ENCODE results near the gene KDM1B.

GRCh38 chr6:17603993-17604269 lies 3.8 kb downstream of the FAM8A1 start:
- PRO-cap, 2 experiments = no peak in any of the 2 experiments

DNA sequence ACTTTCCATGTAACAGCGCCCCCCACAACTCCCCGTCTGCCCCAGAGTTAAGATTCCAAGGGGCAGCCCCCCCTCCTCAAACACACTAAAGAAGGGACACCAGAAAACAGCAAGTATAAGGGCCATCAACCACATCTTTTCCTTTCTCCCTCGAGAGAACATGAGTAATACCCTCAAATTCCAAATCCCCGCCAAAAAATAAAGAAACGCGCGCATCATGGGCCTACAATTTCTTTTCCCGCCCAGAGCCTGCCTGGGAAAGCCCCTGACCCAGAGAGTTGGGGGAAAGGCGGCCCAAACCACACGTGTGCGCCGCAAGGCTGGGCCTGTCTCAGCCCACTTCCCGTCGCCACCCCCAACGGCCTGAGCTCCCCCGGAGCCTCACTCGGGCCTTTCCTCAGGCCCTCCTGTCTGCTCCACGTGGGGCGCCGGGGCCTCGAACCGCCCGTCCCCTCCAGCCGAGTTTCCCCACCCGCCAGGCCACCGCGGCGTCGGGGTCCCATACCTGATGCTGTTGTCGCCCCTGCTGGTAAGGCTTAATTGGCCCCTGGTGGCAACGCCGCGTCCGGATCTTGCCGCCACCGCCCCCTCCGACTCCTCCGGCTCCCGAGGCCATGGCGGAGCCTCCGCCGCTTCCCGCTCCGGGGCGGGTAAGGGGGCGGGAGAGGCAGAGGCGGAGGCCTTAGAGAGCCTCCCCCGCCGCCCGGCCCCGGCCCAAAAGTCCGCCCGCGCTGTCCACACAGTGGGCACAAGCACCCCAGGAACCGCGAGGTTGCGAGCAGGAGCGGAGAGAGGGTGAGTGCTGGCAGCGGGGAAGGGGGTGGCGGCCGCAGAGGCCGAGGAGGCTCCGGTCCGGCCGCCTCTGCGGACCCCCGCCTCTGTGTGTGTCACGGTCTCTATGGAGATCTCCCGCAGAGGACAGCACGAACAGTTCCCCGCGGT lies 682 bp downstream of the NUP153 start:
- PRO-cap, 2 experiments = peak in 2 of 2 experiments; most common plus-strand start position 384 of the sequence (in 2)

DNA sequence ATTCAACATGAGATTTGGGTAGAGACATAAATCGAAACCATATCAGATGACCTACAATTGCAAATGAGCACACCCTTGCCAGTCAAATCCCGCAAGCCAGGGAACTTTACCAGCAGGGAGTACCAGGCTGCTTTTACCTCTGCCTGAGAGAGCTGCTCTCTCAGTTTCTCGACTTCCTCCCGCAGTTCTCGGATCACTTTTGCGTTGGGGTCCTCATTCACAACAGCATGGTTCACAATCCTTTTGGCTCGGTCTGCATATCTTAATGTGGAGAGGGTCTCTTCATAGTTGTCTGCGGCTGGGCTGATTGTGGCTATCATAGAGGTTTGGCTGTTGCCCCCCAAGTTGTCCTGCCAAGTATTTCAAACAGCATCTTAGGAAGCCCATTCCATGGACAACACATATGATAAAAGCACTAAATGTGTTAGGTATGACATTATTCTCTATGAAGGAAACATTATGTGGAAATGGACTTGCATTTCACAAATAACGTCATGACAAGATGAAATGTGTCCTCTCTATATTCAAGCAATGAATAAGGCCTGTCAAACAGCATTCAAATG lies 130.1 kb upstream of the NUP153 start:
- PRO-cap, 2 experiments = no peak in any of the 2 experiments

DNA sequence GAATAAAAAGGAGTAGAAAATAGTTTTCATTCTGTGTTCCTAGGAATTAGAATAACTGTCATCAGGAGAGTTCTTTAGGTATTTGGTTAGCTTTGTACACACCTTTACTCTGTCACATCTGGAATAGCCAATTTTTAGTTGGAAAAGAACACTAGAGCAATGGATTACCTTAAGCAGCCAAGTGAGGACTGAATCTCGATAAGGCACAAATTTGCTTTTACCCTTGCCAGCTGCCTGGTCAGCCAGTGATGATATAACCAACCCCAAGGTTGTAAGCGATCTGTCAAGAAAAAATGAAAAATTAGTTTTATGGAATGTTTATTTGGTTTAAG lies 130.5 kb upstream of the NUP153 start:
- PRO-cap, 2 experiments = no peak in any of the 2 experiments

DNA sequence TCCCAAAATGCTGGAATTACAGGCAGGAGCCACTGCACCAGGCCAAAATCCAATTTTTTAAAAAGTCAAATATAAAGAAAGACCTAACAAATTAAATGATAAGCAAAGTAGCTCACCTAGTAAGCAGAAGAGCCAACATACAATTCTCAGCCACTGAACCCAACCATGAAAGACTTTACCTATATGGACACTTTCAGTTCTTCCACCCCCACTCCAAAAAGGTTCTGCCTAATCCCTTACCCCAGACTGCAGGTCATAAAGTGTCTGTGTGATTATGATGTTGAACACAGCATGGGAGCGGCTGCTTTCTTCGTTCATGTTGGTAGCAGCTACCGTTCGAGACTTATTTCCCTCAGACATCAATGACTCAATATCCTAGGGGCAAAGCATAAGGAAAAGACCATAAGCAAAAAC lies 137.3 kb downstream of the KIF13A start:
- PRO-cap, 2 experiments = no peak in any of the 2 experiments

DNA sequence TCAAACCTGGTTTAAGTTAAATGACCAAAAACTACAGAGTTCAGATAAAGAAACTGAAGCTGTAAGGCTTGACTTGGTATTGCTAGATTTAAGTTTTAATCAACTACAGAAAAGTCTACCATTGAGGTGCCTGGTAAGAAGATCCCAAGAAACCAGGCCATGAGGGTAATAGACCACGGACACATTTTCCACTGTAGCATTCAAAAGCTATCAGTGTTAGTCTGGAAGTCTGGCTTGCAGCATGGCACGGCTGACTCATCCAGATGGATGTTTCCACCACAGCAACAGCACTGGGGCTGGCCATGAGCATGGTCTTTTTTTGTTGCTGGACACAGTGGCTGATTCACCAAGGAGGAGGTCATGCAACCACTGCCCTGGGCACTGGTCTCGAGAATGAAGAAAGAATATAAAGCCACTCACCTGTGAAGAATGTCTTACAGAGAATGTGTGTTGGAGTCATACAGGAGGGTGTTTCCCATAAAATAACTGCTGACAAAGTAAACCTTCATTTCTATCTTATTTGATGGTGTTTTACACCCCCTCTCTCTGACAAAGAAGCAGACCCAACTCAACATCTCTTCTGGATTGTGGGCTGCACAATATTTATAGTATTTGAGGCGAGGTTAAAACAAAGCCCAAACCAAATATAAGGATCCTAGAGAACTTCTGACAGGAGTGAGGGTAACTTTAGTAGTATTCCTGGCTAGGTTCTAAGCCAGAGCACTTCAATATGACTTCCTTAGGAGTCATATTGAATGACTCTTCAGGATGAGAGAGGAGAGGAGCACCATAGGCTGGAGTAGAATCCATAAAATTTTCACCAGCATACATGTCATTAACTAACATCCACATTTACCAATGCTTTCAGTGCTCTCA lies 121.6 kb downstream of the KIF13A start:
- PRO-cap, 2 experiments = no peak in any of the 2 experiments

DNA sequence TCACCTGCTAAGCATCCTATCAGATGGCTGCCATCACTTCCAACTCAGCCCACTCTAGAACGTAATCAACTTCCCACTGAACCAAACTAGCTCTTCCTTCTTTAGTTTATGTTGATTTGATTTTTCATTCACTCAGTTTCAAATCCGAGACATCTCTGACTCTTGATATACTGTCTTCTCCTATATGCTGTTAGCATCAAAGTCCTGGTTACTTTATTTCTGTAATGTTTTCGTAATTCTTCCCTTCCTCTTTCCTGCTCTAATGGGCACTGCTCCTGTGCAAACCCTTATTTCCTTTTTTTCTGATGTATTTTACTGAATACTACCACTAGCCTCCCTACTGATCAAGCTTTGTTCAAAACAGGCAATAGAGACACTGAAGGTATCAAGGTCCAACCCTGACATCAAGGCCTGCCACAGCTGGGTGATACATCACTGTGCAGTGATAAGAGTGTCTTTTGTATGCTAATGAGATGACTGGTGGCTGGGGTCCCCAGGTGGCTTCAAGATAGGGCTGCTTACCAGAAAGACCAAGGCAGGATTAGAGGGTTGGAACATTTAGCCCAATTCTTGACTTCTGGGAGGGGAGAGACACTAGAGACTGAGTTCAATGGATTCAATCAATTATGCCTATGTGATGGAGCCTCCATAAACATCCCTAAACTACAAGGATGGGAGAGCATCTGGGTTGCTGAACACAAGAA lies 95.2 kb downstream of the KIF13A start:
- PRO-cap, 2 experiments = no peak in any of the 2 experiments

DNA sequence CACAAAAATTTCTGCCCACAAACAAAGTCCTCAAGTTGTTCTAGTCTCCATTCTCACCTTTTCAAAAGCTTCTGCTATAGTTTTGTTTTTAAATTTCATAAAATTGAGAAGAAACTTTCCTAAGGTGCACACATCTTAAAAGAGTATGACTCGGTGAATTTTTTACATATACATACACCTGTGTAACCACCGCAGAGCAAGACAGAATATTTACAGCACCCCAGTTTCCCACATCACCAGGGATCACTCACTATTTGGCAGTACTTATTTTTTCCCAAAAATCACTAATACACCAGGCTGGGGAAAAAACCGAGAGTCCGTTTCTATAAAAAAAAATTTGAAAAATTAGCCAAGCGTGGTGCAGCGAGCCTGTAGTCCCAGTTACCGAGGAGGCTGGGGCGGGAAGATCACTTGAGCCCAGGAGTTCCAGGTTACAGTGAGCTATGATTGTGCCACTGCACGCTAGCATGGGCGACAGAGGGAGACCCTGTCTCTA lies 550 bp downstream of the TPMT start:
- PRO-cap, 2 experiments = no peak in any of the 2 experiments

DNA sequence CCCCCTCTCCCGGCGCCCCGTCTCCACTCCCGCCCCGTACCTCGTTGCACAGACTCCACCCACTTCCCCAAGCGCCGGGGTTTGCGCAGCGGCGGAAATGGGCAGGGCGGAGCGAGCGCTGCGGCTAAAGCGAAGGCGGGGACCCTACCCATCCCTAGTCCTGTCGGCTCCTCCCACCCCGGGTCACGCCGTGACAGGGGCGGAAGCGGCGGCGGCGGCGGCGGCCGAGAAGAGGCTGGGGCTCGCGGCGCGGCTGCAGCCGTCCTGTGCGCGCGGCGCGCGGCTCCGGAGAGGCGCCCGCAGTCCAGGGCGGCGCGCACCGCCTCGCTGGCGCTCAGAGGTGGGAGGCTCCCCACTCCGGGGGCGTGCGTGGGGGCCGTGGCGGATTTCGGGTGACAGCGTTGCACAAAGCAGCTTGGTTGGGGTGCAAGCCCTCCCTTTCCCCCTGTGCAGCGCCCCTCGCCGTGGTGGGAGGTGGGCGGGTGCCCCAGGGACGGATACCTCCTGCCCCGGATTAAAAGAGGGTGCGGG lies at the start of gene KDM1B:
Gene KDM1B, plus strand, starts transcription at position 191 of the 531 bp plus-strand sequence.
- PRO-cap, 2 experiments = peak in 2 of 2 experiments; most common plus-strand start position 191 of the sequence (in 2)

DNA sequence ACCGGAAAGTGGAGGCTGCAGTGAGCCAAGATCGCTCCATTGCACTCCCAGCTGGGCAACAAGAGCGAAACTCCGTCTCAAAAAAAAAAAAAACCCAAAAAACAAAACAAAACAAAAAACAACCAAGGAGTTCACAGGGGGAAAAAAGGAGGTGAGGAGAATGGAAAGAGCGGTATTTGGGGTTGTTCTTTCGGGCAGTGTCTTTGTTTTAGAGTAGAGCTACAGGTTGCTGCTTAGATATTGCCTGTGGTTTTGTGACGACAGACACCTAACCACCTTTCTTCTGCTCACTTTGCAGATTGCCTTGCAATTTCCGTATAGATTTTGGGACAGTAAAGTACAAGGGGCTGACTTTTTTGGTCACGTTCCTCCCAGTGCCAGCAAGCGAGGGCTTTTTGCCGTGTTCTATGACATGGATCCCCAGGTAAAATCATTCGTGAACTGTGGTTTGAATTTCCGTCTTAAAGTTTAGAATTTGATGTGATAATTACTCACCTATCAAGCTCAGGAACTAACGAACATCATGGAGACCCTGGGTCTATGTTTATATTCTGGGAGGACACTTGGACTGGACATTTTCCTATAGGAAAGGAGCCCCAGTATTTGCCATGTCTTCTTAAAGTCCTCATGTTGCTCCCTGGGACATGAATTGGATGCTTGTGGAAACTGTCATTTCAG lies 50.8 kb downstream of the DEK start:
- PRO-cap, 2 experiments = no peak in any of the 2 experiments

- PRO-cap, 2 experiments = no peak in any of the 2 experiments
These were observed 15.1 kb downstream of the DEK start for GRCh38 chr6:18249350-18249549.

DNA sequence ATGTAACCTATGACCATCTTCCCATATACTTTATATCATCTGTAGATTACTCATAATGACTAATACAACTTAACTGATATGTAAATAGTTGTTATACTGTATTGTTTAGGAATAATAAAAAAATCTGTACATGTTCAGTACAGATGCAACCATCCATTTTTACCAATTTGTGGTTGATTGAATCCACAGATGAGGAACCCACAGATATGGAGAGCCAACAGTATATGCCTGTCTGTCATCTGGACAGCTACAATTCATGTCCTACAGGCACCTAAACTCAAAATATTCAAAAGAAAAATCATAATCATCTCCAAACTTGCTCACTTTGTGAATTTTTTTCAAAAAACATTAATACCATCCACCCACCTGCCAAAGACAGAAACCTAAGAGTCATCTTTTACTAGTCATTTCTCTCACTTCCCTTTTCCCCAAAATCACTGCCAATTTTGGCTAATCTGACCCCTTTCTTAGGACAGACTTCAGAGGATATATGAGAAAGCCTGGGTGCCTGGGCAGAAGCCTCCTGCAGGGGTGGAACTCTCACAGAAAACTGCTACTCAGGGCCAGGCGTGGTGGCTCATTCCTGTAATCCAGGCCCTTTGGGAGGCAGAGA lies 4.1 kb downstream of the DEK start:
- PRO-cap, 2 experiments = no peak in any of the 2 experiments

DNA sequence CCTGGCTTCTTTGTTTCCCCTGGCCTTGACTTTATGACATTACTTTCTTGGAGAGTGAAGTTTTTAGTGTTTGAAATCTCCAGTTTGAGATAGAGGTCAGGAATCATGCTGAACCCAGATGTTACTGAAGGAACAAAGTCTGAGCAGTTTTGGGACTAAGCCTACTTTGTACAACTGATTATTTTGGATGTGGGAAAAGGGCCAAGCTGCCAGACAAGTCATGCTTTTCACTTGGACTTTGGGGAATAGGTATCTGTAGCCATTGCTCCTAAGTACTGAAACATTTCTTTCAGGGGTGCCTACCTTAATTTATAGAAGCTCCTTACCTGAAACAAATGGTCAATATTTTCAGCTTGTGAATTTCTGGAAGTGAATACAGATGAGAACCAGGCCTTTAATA lies 2.4 kb downstream of the RNF144B start:
- PRO-cap, 2 experiments = no peak in any of the 2 experiments

DNA sequence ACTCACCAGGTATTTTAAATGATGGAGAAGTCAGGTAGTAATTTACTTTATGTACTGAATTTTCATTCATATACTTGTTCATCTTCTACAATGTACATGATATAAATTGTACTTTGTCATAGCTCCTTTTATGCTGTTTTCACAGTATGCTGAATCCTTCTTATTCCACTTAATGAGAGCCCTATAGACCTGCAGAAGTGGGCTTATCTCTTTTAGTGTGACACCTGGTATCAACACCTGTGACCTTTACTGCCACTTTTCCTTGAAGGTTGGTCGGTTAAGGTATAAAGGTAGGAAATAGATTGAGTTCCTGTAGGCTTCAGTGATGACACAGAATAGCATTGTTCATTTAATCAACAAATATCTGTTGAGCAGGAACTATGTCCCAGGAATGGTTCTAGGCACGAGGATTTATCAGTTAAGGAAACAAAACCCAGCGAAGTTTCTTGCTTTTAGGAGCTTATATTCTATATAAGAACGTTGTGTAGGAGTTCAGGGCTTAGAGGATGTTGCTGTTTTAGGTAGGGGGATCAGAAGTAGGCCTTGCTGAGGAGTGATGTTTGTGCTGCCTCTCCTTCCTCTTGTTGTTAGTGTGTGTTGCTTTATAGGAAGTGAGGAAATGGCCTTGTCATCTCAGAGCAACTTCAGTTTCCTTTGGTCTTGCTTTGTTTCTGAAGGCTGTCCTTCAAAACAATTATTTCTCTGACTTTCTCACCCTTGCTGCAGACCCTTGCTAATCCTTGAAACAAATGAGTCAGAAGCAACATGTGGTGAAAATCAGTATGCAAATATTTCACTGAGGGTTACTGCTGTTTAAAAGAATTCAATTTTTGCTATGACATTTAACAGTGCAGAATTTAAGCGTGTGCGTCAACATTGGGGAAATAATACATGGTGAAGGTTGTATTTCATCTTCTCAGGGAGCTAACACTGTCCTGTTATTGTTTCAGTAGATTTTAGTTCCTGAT lies 13.5 kb downstream of the RNF144B start:
- PRO-cap, 2 experiments = no peak in any of the 2 experiments

DNA sequence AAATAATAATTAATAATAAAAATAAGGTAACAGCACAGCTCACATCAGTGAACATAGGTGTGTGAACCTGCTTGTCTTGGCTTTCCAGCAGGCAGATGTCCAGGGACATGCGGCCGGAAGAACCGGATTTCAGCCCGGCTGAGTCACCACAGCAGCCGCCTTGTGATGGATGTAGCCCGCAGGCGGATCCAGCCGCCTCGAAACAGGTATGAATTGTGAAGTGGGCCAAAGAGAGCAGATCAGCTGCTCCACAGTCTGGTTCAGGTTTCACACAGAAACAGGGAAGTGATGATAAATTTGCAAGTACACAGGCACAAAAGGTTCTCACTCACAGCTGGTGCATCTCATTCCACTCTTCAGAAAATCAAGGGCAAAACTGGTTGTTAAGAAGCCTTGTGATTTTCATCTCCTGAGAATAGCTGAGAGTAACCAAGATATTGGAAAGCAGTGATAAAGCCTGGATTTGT lies 55.1 kb downstream of the ID4 start:
- PRO-cap, 2 experiments = no peak in any of the 2 experiments

- PRO-cap, 2 experiments = peak in 2 of 2 experiments; most common plus-strand start chr6:20211379 (in 2)
These were observed 1.3 kb downstream of the MBOAT1 start for GRCh38 chr6:20210850-20211554.

DNA sequence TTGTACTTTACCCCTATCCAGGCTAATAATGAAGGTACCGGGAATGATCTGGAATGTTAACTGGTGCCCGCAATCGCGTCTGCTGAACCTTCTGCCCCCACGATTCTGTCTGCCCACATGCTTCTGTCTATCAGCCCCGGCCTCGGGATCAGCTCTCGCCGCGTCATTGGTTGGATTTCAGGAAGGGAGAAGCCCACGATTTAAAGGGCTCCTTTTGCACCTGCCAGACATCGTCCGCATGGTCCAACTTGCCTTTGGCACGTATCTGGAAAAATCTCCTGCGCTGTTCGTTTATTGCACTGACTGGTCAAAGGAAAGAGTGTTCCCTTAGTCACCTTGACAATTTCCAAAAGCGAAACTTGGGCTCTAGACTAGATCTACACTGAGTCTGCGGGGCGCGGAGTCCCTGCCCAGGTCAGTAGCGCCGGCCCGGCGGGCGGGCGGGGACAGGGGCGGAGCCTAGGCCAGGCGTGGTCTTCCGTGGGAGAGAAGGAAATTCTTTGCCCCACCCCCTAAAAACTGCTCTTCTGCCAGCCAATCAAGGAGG lies 510 bp upstream of the E2F3 start:
- PRO-cap, 2 experiments = peak in 1 of 2 experiments; most common minus-strand start position 150 of the sequence (in 1)

DNA sequence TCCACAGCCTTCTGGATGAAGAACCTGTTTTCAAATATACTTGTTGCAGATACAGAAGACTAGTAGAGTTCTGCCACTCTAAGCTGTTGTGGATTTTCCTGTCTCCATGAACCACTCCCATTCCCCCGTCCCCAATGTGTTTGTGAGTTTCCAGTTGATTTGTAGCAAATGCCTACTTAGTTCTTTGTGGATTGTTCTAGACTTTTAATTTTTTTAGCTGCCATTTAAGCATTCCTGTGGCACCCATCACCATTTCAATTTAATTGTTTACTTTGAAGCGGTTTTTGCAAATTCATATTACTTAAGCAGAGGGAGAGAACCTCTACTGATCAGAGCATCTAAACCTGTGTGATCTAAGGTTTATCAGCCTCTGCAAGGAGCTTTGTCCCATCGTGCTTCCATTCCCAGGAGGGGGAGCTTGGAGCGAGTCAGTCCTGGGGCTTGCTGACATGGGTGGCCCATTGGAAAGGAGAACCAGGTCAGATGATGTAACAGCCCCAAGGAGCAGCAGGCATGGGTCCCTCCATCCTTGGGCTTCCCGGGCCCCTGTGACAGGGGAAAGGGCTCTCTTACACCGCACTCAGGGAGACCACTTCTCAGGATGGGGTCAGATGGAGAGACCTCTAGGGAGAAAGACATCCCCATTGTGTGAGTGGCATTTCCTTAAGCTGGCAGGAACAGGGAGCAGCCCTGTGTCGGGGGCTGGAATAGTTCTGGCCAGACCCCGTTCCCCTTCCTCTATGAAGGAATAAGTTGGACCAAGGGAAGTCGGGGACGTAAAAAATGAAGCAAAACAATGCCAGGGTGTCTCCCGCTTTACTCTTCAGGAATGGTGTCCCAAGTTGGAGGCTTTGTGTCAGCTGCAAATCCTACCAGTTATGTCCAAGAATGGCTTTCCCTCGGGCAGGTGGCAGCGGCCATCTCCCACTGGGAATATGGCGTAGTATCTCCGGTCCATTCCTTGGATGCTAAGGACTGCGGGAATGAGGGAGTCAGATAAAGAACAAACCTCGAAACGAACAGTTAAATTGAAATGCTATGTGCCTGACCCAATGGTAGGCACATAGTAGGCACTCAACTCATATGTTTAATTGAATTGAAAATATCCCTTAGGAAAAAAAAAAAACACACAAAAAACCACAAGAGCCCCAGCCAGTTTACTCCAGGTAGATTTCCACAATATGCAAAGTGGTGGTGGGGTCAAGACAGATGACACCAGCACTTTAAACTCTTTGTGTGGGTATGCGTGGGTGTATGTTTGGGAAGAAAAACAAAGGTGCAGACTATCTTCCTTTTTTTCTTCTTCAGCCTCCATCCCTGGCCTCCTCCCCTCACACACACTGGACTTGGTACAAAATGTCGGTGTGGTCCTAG lies 42.7 kb upstream of the CDKAL1 start:
- PRO-cap, 2 experiments = no peak in any of the 2 experiments

DNA sequence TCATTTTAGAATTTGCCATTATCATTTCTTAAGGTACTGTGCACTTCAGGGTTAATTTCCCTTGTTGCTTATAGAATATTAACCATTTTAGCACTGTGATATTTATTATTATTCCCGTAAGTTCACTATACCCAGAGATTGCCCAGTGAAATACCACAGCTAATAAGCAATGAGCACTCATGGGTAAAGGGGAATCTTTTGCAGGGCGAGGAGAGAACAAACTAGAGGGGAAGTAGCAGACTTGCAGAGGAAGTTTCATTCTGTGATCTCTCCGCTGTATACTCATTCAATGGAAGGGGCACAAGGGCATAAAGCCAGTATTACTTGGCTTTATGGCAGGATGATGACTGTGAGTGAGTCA lies 471.4 kb downstream of the CDKAL1 start:
- PRO-cap, 2 experiments = no peak in any of the 2 experiments

- PRO-cap, 2 experiments = no peak in any of the 2 experiments
These were observed 473.5 kb downstream of the CDKAL1 start for GRCh38 chr6:21007650-21008353.